Myometrial cell (primary cell): Measurements from ENCODE around the genes KLHL25 and AEN.

- RAMPAGE, long total RNA, result no peak
Observed at GRCh38 chr15:85563036-85563853, 182.8 kb downstream of the AKAP13 start.

DNA sequence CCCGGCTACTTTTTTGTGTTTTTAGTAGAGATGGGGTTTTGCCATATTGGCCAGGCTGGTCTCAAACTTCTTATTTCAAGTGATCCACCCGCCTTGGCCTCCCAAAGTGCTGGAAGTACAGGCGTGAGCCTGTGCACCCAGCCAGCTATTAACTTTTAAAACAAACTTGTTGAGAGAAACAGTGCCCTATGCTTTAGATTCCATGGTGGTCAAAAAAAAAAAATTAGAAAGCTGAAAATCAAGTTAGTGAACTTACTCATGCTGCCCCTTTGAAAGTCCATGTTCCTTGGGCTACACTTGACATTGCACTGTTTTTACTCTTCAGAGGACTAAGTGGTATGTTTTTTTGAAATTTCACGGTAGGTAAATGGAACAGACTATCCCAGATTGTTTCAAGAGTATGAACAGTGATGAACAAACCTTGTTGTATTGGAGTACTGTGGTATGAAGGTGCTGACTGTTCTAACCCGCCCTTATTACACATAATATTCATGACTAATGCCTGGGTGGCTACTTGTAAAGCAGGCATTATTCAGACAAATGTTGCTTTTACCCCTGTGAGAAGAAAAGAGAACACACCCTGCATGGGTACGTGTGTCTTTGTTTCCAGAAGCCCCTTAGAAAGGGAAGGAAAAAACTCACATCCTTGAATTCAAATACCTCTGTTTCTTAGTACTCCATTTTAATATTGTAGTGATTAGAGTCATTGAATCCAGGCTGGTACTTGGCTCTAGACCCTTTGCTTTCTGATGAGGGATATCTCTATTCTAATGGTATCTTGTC is 206.7 kb downstream of the KLHL25 start:
- RAMPAGE, long total RNA, result no peak

GRCh38 chr15:85620656-85621104 is 174.0 kb downstream of the KLHL25 start:
- RAMPAGE, long total RNA, result no peak

DNA sequence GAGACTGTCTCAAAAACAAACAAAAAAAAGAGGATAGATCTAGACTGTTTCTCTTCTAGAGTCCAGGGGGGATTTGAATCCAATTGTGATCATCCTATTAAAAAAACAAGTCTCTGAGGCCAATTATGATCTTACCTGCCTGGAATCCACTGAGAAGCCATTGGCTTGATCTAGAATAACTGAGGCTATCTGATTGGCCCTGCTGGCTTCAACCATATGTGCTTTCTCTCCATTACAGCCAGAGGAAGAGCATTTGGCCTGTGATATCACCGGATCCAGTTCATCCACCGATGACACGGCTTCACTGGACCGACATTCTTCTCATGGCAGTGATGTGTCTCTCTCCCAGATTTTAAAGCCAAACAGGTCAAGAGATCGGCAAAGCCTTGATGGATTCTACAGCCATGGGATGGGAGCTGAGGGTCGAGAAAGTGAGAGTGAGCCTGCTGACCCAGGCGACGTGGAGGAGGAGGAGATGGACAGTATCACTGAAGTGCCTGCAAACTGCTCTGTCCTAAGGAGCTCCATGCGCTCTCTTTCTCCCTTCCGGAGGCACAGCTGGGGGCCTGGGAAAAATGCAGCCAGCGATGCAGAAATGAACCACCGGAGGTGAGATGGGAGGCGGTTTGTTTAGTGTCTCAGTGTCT is 139.4 kb downstream of the KLHL25 start:
- RAMPAGE, long total RNA, result no peak

DNA sequence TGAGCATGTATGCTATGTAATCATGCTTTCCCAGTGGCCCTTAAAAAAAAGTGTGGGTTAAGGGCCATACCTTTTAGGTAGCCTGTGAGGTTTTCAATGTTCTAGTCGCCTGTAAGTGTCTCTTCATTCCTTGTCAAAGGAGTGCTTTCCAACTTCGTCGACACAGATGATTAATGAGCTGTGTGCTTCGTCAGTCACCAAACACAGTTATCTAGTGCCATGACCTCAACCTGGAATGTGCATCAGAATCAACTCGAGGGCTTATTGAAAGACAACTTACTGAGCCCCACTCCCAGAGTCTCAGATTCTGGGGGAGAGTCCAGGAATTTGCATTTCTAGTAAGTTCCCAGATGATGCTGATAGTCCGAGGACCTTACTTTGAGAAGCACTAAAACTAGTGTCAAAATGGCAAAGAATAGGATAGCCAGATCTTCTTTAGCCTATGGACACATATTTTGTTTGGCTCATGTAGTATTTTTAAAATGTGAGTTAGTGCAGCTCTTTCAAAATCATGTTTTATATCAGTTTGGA is 86.0 kb downstream of the KLHL25 start:
- RAMPAGE, long total RNA, result no peak

DNA sequence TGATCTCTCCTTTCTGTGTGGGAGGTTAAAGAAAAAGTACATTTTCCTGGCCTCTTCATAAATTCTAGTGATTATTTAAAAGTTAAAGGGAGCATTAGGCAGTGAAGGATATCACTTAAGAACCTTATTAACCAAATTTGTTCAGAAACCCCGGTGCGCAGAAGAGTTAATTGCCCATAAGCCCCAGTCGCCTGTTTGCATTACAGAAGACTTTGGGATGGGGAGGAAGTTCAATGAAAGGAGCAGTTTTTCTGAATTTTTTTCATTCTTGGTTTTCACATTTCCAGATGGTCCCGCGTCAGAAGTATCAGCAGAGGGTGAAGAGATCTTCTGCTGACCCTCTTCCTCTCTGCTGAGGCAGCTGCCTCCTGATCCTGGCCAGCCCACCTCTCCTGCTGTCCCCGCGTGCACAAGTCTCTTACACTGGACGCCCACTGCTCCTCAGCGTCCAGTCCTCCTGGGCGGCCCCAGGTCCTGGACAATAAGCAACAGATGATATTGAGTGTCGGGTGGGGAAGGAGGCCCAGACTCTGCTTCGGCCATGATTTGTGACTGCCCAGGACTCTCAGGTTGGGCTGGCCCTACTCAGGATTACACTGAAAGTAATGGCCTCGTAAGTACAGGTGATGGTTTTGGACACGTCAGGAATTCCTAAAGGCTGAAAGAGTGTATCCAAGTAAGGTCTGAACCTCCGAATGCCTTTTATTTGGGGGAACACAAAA is 50.2 kb downstream of the KLHL25 start:
- RAMPAGE, long total RNA, result no peak

GRCh38 chr15:85793926-85794976 is at the start of gene KLHL25:
TSS of gene KLHL25 (minus strand) at chr15:85794925.
- RAMPAGE, long total RNA, result no peak

- RAMPAGE, long total RNA, result no peak
Observed at GRCh38 chr15:87510209-87510555, 746.4 kb downstream of the NTRK3 start.

DNA sequence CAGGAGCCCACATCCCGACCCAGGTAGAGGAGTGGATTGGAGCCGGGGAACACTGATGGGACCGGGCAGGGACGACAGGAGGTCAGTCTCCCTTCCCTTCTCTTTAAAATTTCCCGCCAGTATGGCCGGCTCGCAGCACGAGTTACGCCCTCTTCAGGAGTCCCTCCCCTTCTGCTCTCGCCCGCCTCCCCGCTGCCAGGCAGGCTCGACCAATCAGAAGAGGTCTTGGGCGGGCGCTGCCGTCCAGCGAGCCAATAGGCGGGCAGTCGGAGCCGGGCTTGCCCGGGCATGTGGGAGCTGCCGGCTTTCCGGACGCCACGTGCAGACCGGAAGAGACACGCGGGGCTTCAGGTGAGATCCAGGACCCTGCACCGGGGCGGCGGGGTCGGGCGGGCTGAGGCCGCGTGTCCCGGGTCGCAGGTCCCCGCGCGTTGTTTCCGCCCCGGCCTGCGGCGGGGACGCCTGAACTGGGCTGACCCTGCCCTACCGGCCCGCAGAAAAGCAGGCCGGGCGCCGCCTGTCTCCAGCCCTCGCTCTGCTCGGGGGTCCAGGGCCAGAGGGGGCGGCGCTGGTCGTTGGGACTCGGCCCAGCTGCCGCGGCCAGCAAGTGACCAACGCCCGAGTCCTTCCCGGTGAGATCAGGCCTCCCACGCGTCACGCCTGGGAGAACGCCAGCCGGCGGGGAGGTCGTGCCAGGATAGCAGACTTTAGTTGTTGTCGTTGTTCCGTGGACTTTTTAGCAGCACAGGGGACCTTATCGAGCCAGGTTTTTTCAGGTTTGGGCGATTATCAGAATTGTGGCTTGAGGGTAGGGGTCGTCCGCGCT is at the start of gene AEN:
AEN (plus strand) TSS at position 309 of the 826 bp plus-strand sequence.
- RAMPAGE, long total RNA, result no peak

- RAMPAGE, long total RNA, result no peak
Observed at GRCh38 chr15:88643662-88644263, 4.9 kb downstream of the ISG20 start.

GRCh38 chr15:88803787-88804048 is 482 bp downstream of the ACAN start:
- RAMPAGE, long total RNA, result no peak

GRCh38 chr15:89016728-89017287 is 71.4 kb upstream of the ABHD2 start:
- RAMPAGE, long total RNA, result no peak

DNA sequence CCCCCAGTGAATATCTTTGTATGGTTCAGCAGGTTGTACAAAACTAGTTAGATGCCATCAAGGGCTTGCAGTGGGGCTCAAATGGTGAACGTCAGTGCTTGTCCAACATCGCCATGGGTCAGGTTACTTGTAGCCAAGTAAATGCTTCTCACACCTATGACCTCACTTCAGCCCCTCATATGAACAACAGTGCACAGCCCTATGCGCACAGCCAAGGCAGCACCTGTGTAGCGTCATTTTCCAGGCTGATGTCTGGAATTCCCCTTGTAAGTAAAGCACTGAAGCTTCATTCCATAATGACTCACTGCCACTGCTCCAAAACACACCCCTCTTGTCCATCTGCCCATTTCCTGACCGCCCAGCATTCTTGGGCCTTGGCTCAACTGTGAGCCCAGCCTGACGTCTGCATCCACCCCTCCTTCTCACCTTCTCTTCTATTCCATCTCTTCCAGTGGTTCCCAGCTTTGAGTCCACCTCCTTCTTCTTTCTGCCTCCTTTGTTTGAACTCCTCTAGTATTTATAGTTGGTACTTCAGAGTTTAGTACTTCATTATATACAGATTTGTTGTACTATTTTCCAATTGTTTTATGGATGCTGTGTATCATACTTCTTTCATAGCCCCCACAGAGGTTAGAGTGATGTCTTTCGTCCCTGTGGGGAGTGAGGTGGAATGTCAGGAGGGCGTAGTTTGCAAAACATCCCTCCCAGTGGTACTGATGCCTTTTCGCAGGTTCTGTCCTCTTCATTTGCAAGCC is 13.7 kb downstream of the ABHD2 start:
- RAMPAGE, long total RNA, result no peak

GRCh38 chr15:89103991-89104969 is 16.0 kb downstream of the ABHD2 start:
- RAMPAGE, long total RNA, result no peak

GRCh38 chr15:89113189-89114016 is 25.1 kb downstream of the ABHD2 start:
- RAMPAGE, long total RNA, result no peak

- RAMPAGE, long total RNA, result no peak
Observed at GRCh38 chr15:89200930-89202150, 20.0 kb downstream of the RLBP1 start.

DNA sequence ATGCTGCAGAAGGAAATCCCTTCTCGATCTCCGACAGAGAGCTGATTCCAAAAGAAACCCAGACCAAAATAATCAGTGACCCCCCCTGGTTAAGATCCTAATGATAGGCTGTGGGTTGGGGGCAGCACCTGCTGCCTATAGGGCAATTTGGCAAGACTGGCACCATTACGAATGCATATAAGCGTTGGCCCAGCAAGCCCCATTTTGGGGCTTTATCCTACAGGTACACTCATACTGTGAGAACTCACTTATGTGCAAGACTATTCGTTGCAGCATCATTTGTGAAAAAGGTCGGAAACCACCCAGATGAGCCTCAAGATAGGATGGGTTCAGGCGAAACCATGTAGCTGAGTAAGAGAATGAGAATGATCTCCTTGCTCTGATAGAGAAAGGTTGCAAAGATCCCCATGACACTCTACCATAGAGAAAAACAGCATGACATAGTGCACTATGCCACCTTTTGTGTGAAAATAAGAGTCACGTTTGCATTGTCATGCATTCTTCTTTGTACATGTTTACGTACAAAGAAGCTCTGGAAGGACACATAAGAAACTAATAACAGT is 50.2 kb downstream of the RHCG start:
- RAMPAGE, long total RNA, result no peak

DNA sequence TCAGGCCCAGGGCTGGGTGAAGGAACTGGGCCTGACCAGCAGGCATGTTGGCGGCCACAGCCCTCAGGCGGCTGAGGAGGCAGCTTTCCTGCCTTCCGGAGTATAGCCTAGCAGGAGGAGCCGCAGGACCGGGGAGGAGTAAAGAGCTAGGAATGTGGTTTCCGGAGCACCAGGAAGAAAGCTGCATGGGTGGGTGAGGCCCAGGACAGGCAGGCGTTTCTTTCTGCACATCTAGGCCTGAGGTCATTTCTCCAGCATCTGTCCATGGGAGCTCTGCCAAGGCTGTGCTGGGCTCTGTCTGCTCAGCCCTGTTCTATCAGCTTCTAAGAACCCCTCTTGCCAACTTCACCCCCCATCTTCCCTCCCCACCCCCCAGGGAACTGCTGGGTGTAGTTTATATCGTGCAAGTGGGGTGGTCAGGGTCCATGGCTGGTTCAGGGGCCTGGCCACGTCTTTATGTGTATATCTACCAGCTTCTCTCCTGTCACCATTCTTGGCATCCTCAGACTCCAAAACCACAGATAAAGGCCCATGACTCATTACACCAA is 7.8 kb upstream of the KIF7 start:
- RAMPAGE, long total RNA, result no peak

DNA sequence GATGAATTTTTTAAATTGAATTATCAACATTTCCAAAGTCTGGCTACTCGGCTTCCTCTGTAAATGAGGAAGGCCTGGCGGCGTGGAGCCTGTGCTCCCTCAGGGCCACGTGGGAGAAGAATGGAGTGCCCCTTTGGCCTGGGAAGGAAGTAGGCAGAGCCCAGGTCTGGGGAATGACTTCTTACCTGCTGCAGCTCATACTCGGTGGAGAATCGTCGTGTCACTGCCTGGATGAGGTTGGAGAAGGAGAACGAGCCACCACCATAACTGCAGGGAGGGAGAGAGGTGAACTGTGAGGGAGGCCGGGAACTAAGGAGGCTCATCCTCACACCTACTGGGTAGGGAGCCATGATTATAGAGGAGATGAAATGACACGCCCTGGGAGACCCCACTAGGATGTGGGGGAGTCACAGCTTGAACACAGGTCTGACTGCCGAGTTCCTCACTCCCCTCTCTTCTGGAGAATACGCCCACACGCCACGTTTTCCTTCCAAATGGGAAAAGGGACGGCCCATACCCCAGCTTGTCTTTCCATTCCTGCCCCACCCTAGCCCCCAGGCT is 14.2 kb downstream of the MESP2 start:
- RAMPAGE, long total RNA, result no peak

DNA sequence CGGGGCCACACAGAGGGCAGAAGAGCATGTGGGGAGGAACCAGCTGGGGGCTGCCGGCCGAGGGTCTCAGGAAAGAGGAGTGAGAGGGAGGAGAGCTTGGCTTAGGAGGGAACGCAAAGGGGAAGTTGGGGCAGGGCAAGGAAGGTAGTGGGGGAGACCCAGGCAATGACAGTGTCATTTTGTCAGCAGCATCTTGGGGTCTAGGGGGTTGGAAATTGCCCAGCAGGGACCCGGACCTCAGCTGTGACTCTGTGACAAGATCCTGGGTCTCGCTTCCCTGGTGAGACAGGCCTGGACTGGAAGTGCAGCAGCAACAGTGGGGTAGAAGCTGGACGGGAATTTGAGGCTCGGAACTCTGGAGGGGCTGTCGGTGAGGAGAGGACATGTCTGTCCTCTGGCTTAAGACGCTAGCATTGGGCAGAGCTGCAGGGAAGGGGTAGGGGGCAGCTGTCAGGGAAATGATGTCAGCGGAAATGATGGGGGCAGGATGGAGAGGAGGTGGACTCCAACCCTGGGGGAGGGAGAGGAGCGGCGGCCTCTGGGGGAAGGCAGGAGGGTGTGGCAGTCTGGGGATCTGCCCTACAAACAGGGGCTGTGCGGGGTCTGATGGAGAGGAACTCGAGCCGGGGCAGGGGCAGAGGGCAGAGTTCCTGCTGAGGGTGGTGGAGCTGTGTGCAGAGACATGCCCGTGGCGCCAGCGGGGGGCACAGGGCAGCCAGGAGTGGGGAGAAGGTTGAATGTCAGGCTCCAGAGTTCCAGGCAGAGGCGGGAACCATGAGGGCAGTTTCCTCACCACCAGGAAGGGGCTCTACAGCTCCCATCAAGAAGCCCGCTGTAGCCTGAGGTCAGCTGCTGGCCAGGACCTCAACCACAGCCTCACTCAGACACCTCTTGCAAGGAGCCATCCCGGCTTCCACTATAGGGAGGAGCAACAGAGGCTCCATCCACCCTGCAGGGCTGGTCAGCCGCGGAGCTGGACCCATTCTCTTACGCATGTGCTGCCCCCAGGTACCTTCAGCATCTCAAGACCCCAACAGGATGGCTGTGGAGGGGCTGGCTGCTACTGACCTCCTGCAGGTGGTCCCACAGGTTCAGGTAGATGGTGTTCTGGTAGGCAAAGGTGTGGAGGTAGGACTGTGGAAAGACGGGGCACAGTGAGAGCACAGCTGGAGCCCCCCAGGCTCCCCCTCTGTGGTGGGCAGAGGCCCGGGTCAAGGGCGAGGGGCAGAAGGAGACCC is 12.1 kb downstream of the ANPEP start:
- RAMPAGE, long total RNA, result no peak